GM12892 (cell line): ENCODE measurements around a stretch of chr1.

GRCh38 chr1:234586356-234586953, 23.5 kb downstream of the IRF2BP2 start:
- RRBS: no CpG with 5 or more reads among the region's 8 CpGs

DNA sequence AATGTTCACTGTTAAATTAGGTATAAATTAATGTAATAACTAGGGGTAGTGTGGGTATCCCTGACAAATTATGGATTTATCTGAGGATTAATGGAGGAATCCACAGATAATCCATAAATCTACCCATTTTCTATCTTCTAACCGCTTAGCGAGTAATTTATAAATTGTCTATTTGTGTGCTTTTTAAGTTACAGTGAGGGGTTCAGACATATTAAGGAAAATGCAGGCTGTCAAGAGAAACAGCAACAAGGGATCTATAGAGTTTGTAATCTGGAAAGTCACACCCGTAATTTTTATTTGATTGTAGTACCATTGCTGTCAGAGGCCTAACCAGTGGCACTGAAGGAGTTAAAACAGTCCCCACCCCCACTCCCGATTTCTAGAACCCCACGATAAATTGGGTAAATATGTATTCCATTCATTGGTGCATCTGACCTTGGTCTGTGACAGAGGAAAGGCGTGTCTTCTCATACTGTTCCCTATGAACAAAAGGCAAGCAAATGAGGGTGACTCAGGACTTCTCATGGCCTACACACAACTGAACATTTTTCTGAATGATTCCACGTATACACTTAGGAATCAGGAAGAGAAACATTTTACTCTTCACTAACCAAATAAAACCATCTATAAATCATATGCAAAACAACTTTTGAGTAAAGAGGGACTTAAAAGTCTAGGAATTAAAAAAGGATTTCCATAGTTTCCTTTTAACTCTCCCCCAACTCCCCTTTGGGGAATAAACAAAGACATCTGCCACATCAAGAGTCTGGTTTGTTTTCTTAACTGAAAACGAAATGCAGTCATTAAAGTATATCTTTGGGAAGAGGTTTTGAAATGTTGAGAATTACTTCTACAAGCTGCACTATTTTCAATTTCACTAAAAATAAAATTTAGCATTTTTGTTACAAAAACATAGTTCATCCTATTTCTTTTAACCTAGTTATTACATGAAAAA, 7.3 kb downstream of the IRF2BP2 start:
- RRBS: no CpG with 5 or more reads among the region's 8 CpGs

DNA sequence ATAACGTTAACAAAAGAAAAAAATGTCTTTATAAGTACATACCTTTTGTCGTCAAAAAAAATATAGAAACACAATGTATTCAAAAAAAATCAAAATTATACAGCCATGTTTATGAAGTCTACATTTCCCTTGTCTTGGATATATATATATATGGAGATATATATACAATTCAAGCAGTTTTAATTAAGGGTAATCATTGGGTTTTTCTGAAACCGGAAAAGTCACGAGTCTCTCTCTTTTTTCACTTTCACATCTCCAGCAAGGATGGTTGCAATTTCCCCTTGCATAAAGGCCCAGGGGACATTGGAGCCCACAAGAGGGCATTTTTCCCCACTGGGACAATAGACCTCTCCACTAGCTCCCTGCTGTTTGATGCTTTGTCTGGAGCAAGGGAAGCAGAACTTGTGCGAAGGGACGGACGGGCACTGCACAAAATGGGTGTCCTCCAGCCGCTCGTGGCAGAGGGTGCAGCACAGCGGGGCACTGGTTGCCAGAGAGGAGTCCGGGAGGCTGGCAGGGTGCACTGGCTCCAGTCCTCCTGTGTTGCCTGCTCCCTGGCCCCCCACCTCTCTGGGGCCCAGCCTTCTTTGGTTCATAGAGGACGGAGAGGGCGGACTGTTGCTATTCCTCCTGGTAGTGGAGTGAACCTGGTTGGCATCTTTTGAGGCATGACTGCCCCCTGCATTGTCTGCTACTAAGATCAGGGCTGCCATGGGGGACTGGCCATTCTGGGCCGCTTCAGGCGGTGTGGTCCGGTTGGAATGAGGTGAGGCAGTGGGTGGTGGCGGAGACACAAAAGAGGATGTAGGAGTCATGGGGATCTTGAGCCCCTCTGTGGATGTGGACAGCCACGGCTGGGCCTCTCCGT, 2.8 kb downstream of the IRF2BP2 start:
- RRBS: no CpG with 5 or more reads among the region's 19 CpGs

DNA sequence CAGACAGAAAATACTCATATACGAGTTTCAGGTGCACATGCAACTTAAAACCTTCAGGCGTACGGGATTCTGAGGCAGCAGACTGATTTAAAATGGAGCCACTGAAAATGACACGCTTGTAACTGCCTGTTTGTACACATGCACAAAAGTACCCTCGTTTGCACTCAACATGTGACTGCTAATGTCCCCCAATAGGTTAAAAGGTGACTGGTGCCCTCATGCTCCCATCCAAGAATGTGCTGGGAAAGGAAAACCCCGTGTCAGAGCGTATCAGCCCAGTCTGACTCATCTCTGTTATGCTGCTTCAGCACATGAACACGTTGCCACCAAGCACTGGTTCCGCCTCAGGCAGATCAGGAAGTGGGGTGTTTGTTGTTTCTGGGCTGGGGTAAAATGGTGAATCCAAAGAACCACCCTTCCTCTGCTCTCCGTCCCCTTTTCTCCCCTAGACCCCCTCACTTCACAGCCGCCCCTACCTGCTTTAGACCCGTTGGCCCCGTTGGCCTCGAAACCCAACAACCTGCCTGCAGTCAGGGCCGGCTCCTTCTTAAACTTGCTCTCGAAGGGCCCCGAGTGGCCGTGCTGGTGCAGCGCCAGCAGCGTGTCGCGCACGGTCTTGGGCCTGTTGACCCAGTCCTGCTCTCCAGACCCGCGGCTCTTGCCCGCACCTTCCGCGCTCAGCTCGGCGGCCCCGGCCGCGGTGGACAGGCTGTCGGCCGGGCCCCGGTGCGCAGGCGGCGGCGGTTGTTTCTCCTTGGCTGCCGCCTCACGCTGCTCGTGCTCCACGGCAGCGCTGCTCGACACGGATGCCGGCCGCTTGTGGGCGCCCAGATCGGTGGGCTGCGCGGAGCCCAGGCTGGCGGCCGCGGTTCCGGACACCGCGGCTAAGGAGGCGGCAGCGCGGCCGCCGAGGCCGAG, 1.7 kb downstream of the IRF2BP2 start:
- RRBS: 1% methylated on average over 20 of the region's 65 CpGs

- RRBS: no CpG with 5 or more reads among the region's 10 CpGs
Observed at GRCh38 chr1:234661139-234661663, 51.2 kb upstream of the IRF2BP2 start.

DNA sequence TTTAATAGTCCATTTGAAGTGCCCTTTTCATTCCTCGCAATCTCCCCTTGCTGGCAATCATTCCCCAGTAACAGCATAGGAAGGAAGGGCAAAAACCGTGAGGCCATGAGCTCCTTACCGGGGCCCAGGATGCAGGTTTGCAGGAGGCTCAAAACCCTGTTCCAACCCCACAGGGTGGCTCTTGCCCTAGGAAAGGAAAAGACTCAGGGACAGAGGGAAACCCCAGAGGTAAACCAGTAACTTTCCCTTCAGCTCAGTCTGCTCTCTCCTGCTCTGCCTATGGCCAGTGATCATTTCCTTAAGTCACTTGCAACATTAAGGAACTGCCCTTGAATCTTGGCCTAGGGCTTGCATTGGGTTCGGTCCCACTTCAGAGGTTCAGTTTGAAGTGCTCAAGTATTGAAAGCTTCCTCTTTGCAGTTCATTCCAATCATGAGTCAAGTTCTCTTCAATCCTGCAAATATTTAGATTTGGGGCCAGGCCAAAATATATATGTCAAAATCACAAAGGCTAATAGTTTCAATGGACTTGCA, 97.6 kb upstream of the IRF2BP2 start:
- RRBS: no CpG with 5 or more reads among the region's 4 CpGs

- RRBS: no CpG with 5 or more reads among the region's 10 CpGs
Observed at GRCh38 chr1:234724185-234724545, 114.2 kb upstream of the IRF2BP2 start.

DNA sequence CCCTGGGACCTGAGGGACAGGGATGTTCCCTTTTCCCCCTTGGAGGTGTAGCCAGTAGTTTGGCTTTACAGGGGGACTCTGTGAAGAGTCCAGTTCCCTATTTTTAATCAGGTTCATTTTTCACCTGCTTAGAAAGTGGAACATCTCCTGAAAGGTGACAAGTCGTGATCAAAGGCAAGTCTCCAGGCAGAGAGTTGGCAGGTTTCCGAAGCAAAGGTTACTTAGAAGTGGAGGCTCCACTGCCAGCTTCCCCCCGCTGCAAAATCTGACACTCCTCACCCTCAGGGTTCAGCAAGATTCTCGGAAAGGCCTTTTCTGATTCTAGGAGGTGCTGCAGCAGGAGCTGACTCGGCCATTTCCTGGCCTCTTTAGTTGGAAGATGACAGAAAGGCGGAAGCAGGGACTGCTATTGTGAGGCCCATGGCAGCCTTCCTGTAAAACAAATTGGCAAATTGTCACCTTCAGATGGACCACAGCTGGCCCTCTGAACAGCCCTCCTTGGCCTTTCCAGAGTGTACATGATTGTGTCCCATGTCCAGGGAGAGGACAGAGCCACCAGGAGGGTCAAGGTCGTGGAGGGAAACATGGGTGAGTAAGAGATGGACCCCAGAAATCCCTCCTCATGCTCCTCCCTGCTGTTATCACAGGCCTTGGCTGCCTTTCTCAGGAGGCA, 115.2 kb upstream of the IRF2BP2 start:
- RRBS: no CpG with 5 or more reads among the region's 7 CpGs

DNA sequence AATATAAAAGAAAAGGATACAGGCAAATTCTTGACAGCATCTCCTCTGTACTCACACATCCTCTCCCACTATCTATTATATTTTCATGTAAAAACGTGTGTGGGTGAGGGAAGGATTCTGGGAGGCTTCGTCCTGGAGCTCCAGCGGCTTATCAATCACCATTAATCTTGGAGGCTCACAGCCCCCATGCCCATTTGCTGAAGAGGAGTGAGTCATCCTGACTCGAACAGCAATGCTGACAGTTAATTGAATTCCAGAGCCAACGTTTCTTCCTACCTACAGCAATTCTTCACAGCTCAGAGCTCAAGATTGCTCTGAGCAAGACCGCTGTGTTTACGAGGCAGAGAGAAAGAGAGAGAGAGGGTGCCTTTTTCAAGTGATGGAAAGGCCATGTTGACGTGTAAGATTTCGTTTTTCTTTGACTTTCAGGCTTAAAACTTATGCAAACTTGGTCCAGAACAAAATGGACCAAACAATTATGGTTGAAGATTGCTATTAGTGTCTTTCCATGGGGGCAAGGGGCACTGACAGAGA, 135.8 kb upstream of the IRF2BP2 start:
- RRBS: no CpG with 5 or more reads among the region's 9 CpGs

DNA sequence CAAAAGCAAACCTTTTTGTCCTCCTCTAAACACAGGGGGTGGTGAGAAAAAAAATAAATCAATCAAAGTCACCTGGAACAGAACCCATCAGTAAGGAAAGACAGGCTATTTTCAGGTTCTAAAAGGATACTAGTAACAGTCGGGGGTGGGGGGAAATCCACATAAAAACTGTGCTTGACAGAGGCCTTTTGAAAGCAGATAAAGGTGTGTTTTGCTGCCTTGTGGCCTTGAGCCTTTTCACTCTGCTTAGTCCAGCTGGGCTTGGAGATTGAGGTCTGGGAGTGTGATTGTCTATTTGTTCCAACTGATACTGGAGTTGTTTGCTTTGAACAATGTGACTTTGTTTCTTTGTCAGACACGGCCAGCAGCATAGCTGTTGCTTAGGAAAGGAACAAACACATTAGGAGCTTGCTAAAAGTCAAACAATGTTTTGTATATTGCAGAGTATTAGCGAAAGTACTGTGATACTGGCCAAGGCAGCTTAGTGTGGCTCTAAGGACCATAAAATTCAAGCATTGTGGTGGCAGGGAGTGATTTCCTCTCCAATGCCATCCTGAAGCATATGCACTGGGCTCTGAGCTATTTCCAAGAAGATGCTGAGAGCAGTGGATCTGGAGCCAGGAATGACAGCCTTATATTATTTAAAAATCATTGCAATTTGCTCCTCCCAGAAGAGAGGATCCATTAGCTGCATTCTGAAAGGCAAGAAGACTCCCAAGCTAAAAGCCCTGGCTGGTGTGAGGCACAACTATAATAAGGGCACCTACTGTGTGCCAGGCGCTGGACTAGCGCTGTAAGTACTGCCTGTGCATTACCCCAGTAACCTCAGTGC, 141.3 kb upstream of the IRF2BP2 start:
- RRBS: no CpG with 5 or more reads among the region's 5 CpGs

DNA sequence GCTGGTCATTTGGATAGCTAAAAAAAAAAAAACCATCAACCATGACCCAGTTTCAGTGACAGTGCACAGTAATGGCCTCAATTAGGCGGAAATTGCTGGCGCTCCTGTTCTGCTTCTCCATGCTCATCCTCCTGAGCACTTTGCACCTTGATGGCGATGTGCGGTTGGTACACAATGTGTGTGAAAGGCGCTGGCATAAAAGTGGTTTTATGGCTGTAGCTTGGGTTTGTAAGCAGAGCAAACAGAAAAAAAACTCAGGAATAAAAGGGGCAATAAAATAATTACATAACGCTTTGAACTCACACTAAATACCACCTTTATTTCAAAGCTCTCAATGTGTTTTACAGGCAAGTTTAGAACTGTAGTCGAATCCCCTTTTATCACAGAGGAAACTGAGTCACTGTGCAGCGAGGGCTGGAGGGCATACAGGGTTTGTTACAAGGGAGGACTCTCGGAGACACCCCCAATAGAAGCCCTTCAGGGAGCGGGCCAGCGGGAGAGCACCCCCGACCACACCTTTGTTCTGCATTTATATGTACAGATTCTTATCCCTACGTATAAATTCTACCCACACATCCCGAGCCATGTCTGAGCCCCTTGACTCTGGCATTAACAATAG, 213.4 kb upstream of the IRF2BP2 start:
- RRBS: no CpG with 5 or more reads among the region's 14 CpGs

GRCh38 chr1:234851377-234852238, 241.6 kb upstream of the IRF2BP2 start:
- RRBS: no CpG with 5 or more reads among the region's 8 CpGs

DNA sequence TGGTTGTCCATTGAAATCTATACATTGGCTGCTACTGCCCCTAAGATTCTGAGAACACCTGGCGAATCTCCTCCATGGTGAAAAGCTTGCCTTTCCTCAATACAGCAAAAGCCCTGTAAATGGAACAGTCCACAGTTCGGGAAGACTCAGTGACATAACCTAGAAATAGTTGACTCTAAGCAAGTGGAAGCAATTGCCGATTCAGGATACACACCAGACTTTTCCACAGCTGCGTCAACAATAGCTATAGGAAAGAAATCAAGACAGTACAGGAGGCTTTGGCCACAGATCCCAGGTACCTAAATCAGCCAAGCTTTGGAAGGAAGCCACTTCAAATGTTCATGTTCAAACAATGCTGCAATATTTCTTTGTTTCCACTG, 234.4 kb downstream of the TOMM20 start:
- RRBS: no CpG with 5 or more reads among the region's 4 CpGs

- RRBS: 92% methylated on average over 2 of the region's 9 CpGs
Observed at GRCh38 chr1:234911549-234912206, 217.0 kb downstream of the TOMM20 start.

- RRBS: no CpG with 5 or more reads among the region's 3 CpGs
Observed at GRCh38 chr1:235015803-235016219, 112.8 kb downstream of the TOMM20 start.

GRCh38 chr1:235077414-235078153, 51.1 kb downstream of the TOMM20 start:
- RRBS: no CpG with 5 or more reads among the region's 15 CpGs

DNA sequence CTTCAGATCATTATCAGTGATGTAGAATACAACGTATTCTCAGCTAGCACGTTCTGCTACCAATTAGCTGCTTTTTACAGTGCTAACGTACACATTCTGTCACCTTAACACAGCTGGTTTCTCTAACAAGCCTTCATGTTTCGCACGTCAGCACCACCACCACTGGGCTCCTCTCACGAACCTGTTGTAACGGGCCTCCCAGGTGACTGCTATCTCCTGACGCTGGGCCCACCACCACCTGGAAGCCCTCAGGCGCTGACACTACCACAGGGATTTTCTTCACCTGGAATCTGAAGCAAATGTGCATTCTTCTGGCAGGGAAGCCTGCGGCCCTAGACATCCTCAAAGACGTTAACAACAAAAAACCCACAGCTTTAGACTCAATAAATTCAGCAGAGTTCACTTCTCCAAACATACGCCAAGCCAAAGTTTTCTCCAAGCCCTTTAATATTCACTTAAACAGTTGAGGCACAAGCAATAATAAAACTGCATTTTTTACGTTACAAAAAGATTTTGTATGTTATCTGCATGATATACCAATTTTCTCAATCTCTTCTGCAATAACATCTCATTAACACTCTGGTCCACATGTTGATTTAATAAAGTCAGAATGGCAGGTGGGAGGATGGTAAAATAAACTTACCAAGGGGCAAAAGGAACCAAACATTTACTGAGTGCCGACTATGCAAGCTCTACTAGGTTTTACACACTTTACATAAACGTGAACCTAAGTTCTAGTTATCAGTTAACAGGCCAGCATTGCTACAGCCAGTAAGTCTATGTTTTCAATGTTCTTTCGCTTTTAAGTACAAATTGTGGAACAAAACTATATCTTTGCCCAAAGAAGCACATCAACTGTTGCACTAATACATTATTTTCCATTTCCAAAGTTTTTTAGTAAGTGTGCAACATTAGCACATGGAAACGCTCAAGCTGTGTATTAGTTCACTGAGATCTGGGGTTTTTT, 19.4 kb downstream of the TOMM20 start:
- RRBS: no CpG with 5 or more reads among the region's 17 CpGs

DNA sequence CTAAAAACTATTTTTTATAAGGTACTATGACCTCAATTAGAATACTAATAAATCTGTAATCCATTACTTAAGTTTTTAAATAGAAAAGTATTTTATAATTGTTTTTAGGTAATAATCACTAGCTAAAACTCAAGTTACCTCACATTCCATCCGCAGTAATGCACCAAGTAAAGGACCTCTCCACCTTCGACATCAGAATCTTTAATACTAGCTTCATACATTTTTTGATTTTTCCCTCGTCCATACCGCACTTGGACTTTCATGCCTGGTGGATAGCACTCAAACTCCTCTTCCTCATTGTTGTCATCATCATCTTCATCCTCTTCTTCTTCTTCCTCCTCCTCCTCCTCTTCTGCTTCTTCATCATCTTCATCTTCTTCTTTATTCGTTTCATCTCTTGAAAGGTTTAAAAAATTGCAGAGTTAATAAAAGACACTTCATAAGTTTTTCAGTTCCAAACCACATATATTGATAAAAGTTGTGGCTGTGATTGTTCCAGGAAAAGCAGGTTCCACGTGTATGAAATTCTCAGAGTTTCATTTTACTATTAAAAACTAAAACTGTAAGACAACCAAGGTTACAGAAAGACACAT, 52.7 kb upstream of the RBM34 start:
- RRBS: no CpG with 5 or more reads among the region's 6 CpGs

DNA sequence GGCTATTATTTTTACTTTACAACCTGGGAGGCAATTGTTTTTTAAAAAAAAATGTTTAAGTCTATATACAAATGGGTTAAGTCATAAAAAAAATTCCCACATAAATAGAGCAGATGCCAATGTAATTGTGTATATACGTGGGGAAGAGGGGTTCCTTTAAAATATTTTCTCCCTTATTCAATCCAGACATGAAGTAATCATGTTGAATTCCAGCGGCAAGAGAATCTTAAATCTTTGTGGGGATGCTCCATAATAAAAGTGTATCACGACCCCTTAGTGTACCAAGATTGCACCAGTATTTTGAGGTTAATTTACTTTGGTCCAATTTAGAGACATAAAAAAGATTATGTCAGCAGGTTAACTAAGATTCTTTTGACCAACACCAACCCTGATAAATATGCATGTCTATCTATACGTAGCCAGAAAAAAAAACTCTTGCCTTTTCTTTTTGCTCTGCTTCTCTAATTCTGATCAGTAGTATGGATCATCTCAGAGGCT, 62.0 kb downstream of the ARID4B start:
- RRBS: no CpG with 5 or more reads among the region's 4 CpGs

DNA sequence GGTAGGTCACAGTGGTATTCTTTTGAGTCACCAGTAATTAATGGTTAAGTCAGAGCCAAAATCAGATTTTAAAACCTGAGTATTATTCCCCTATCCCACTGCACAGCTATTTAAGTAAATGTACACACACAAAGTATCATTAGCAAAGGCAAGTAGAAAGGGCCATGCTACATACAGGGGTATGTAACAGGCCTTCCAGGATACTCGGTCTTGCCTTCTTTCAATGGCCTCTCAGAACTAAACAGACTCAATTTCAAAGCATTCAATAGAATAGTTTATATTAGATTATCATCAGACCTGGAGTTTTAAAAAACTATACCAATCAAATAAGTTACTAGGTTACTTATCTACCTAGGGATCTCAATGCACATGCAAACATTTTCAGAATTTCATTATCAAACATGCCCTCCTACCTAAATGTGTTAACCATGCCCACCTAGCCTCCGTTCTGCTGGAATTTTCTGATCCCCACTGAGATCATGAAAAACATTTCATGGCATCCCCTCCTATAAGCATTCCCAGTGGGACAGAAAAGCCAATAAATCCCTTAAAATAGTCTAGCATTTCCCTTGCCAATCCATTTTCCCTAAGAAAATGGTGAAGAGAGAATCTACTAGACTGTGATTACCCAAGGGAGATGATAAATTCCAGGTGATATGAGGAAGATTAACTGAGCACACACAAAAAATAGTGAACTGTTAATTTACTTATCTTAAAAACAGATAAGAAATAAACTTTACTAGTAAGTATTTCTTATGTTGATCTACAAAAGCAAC, 49.9 kb downstream of the ARID4B start:
- RRBS: no CpG with 5 or more reads among the region's 2 CpGs